Tongue (tissue), 2 donors: Measurements from ENCODE around the genes NBPF3 and WNT4.

DNA sequence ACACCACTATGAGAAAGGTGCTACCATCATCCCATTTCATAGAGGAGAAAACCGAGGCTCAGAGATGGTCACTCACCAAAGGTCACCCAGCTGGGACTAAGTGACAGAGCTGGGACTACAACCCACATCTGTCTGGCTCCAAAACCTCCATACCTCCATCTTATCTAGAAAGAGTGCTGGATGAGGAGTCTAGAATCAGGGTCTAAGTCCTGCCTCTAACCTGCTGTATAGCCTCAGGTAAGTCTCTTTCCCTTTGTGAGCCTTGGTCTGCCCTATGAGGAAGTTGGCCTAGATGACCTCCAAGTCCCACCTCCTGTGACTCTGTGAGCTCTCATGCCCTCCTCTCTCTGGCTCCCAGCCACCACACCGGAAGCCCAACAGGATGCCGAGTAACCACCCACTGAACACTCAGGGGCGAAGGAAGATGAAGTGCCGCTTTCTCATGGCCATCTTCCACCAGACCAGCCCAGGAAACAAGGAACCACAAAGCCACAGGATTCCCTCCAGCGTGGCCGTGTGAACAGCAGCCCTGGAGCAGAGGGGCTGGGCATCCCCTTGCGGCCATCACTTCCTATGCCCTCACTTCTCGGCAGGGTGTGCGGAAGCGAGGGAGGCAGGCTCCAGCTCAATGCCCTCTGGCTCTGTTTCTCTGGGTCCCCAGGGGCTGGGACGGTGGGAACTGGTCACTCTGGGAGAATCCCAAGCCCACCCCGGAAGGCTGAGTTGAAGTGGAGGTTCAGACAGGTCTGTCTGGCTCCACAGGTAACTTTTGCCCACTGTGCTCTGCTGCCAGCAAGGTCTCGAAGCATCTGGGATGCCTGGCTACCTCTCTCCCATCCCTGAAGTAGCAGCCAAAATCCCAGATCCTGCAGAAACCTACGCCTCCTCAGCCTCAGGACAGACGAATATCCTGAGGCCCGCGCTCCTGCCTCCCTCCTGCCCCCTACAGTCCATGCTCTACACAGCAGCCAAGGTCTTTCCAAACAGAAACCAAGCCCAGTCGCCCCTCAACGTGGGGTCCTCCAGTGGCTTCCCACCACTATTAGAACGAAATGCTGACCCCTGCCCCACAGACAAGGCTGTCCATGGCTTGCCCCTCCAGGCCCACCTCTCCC lies 44.0 kb upstream of the ECE1 start:
- RAMPAGE, long total RNA: no peak

DNA sequence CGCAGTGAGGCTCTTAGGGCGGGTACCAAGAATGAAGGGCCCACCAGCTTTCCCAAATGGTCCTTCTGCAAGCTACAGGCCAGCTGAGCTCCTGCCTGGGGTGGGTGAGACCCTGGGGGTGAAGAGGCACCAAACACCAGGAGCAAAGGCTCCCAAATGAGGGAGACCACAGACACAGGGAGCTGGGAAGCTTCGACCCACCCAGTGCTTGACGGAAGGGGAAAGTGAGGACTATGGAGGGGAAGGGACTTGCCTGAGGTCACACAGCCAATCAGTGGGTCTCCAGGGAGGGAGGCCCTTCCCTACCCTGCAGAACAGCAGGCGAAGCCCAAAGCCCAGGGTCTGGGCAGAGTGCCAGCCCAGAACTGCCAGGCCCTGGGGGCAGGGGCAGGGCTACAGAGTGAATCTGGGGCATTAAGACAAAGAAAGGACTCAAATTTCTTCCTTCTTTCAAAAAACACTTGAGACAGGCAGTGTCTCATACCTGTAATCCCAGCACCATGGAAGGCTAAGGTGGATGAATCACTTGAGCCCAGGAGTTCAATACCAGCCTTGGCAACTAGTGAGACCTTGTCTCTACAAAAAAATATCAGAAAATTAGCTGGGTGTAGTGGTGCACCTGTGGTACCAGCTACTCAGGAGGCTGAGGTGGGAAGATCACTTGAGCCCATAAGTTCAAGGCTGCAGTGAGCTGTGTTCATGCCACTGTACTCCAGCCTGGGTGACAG lies 45.5 kb upstream of the ECE1 start:
- RAMPAGE, long total RNA: no peak

GRCh38 chr1:21343777-21344149 lies 53.5 kb upstream of the ECE1 start:
- RAMPAGE, long total RNA: no peak

- RAMPAGE, long total RNA: no peak
These were observed at the start of gene NBPF3 for GRCh38 chr1:21439709-21440625. Gene NBPF3 (plus strand): TSS chr1:21440137.

DNA sequence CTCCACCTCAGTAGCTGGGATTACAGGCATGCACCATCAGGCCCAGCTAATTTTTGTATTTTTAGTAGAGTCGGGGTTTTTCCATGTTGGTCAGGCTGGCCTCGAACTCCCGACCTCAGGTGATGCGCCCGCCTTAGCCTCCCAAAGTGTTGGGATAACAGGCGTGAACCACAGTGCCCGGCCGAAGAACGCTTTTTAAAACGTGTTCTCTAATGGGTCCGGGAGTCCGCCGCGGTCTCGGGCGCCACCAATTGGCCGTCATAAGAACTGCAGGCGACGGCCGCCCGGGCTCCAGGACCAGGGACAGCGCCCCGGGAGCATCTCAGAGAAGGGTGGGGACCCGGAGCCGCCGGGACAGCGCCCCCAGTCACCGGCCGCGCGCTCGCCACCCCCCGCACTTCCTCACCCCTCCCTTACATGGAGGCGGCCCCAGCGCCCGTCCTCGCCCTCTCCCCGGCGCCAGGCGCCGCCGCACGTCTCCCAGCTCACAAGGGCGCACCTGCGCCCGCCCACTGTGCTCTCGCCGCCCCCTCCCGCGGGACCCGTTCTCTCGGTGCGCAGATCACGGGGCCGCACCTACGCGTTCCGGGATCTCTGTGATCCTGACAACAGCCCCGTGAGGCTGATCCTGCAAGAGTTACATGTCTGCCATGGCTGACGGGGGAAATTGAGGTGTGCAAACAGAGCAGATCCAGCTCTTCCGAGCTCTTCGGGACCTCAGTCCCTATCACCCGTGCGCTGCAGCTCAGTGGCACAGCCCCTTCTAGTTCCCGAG lies 9.9 kb downstream of the RAP1GAP start:
- RAMPAGE, long total RNA: no peak

GRCh38 chr1:21676229-21676714 lies 7.1 kb upstream of the RAP1GAP start:
- RAMPAGE, long total RNA: no peak

GRCh38 chr1:21703333-21703679 lies 34.1 kb upstream of the RAP1GAP start:
- RAMPAGE, long total RNA: no peak

GRCh38 chr1:21791357-21791645 lies 8.4 kb upstream of the USP48 start:
- RAMPAGE, long total RNA: no peak

DNA sequence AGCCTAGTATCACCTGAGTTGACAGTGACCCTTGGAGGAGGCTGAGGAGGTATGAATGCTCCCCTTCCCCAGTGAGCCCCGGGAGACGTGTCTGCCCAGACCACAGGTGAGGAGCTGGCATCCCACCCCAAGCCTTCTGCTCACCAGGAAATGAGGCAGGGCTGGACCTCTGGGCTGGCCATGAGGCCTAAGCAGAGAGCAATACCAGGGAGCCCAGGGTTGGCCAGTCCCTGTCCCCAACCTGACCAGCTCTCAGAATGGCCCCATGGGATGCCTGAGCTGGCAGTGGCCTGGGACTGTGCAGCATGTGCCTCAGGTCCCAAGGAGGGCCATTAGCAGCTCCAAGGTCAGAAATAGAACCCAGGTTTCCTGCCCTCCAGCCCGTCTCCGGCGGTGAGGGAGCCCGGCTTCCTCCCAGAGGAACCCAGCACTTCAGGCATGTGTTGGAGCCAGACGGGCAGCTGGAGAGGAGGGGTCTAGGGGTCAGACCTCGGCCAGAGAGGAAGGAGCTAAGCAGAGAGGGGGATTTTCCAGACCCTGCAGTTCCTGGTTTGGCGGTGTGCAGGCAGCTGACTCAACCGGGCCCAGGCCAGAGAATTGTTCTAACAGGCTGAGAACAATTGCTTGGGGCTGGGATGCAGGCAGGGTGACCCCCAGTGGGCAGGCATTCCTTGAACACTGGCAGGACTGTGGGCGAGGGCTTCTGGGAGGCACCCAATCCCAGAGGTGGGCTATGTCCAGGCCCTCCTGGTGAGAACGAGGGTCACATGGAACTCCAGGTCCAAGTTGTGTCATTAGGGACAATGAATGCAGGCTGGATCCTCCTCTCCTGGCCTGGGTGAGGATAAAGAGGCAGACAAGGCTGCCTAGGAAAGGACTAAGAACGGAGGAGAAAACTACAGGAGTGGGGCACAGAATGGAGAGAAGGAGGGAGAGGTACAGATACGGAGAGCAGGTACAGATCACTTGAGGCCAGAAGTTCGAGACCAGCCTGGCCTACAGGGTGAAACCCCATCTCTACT lies 37.1 kb downstream of the HSPG2 start:
- RAMPAGE, long total RNA: no peak

GRCh38 chr1:21914689-21915740 lies 22.1 kb downstream of the HSPG2 start:
- RAMPAGE, long total RNA: no peak

DNA sequence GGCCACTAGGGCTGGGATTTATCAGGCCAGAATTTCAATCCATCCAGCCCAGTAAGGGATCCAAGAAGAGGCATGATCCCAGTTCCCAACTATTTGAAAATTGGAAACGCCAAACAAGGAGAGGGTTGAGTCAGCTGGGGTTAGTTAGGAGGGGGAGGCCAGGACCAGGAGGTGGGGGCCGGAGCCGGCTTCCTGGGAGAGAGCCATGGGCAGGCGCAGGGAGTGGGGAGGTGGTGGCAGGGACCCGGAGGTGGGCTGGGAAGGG lies 10.4 kb downstream of the HSPG2 start:
- RAMPAGE, long total RNA: no peak

- RAMPAGE, long total RNA: no peak
These were observed 3.3 kb downstream of the HSPG2 start for GRCh38 chr1:21933384-21934560.

- RAMPAGE, long total RNA: no peak
These were observed 23.9 kb downstream of the CELA3A start for GRCh38 chr1:22025328-22025735.

DNA sequence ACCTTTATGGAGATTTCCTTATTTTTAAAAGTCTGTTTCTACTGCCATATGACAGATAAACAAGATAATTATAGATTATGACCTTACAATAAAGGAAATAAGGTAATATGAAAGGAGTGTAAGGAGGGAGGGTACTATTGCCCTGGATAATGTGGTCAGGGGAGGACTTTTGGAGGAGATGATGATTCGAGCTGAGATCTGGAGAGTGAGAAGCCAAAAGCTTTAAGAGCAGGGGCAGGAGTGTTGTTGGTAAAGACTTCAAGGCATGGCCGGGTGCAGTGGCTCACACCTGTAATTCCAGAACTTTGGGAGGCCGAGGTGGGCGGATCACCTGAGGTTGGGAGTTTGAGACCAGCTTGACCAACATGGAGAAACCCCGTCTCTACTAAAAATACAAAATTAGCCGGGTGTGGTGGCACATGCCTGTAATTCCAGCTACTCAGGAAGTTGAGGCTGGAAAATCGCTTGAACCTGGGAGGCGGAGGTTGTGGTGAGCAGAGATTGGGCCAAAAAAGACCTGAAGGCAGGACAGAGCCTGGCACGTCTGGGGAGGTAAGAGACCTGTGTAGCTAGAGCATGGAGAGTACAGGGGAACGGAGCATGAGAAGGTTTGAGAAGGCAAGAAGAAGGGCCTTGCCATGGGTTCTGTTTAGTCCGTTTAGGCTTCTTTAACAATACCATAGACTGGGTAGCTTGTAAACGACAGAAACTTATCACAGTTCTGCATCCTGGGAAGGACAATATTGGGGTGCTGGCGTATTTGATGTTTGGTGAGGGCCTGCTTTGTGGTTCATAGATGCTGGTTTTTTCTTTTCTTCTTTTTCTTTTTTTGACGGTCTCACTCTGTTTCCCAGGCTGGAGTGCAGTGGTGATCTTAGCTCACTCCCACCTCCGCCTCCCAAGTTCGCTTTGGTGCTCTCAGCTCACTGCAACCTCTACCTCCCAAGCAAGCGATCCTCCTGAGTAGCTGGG lies 14.3 kb downstream of the CDC42 start:
- RAMPAGE, long total RNA: no peak

DNA sequence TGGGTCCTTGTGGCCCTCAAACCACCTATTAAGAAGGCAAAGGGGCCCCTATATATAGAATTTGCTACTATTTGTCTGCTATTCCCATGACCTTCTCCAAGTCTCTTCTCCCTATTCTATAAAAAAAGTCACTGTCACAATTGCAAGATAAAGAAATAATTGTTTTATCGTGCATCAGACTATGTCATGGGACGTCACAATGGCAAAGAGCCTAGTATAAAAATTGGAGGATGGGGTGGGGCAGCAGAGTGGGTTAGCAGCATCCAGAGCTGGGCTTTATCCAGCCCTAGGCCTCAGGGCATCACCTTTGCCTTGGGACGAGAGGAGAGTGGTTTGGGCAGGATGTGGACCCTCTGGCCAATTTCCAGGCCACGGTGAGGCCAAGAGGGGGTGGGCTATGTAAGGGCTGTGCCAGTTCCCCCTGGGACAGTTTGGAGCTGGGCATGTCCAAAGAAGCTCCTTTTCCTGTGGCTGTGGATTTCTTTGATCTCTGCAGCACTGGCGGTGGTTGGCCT lies 25.7 kb downstream of the WNT4 start:
- RAMPAGE, long total RNA: no peak

- RAMPAGE, long total RNA: no peak
These were observed 22.1 kb downstream of the WNT4 start for GRCh38 chr1:22120510-22121492.

DNA sequence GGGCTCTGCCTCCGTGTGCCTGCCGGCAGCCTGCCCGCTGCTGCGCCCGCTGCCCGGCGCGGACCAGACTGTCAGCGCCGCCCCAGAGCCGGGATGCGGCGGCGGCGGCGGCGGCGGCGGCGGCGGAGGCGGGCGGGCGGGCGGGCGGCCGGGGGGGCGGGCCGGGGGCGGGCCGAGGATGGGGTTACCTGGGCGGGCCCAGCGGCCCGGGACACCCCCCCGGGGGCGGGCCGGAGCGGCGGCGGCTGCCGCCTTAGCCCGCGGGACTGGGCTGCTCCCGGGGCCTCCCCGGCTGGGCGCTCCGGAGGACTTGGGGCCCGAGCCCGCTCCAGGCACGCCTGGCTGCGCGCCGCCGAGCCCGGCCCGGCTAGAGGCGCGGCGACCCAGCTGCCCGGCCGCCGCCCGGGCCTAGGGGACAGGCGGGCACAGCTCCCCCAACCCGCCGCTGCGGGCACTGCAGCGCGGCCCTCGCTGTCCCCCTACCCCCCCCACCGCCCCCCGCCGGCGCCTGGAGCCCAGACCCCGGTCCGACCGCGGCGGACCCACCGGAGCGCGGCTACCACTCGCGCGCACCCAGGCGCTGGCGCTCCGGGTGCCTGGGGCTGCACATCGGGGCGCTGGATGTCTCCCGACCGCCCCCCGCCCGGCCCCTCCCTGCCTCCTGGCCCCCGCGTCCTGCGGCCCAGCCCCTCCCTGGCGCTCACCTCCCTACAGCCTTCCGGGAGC lies at the start of gene WNT4:
Gene WNT4 (minus strand): TSS at position 70 of the 726 bp plus-strand sequence.
- RAMPAGE, long total RNA: no peak

GRCh38 chr1:22259852-22260117 lies 116.9 kb upstream of the WNT4 start:
- RAMPAGE, long total RNA: no peak

DNA sequence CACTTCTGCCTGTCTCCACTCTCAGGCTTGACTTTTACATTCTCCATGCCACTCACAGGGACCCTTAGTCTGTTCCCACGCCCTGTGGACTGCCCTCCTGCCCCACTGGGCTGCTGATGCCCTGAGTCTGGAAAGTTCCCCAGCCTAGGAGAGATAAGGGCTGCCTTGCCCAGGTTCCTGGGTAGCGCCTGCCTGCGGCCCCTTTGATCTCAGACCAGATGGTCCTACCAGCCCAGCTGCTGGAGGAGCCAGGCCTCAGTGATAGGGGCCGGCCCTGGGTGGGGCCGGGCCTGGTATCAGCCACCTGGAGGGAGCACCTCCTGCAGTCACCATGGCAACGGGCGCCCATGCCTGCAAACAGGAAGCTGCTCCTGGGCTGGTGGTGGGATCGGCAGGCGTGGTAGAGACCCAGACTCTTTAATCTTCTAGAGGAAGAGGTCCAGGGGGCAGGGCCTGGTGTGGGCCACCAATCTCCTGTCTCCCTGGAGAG lies 119.6 kb upstream of the WNT4 start:
- RAMPAGE, long total RNA: no peak

DNA sequence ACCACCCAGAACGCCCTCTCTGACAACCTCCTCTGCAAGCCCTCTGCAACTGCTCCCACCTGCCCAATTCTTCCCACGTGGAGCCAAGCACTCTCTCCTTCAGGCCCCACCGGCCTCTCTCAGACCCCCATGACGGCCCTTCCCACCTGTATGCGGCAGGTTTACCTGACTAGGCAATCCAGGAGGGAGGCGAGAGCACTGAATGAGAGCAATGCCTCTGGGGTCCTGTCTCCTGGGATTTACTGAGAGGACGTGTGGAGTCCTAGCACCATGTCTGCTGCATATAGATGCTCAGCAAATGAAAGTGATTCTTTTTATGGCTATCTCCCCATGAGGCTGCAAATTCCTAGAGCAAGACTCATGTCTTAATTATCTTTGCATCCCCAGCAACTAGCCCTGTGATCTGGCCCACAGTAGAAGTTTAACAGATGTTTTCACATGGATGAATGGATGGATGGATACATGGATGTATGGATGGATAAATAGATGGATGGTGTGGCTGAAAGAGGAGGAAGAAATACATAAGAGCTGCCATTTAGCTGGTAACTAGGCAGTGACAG lies 32.9 kb upstream of the ZBTB40 start:
- RAMPAGE, long total RNA: no peak